WTC11 (cell line): ENCODE measurements around a stretch of chr10.

GRCh38 chr10:19832457-19833573 is 16.6 kb downstream of the PLXDC2 start:
- PRO-cap: no peak

DNA sequence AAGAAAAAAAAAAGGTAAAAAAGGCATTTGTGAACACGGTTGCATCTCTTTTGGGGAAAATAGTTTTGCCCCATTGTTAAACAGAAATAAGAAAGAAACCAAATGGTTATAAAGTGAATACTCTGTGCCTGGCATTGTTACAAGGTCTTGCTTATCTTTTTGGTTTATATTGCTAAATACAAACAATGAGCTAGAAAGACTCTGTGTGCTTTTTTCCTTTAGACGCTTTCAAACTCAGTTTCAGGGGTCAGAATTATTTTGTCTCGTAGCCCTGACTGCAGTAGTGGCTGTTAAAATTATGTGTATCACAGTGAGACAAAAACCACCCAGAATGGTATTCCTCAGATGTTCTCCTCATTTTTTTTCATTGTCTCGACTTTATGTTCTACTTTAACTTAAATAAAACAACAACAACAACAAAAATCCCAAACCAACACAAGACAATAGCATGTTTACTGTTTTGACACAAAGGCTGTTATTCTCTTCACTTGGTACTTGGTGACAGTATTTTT is 190.0 kb downstream of the PLXDC2 start:
- PRO-cap: no peak

DNA sequence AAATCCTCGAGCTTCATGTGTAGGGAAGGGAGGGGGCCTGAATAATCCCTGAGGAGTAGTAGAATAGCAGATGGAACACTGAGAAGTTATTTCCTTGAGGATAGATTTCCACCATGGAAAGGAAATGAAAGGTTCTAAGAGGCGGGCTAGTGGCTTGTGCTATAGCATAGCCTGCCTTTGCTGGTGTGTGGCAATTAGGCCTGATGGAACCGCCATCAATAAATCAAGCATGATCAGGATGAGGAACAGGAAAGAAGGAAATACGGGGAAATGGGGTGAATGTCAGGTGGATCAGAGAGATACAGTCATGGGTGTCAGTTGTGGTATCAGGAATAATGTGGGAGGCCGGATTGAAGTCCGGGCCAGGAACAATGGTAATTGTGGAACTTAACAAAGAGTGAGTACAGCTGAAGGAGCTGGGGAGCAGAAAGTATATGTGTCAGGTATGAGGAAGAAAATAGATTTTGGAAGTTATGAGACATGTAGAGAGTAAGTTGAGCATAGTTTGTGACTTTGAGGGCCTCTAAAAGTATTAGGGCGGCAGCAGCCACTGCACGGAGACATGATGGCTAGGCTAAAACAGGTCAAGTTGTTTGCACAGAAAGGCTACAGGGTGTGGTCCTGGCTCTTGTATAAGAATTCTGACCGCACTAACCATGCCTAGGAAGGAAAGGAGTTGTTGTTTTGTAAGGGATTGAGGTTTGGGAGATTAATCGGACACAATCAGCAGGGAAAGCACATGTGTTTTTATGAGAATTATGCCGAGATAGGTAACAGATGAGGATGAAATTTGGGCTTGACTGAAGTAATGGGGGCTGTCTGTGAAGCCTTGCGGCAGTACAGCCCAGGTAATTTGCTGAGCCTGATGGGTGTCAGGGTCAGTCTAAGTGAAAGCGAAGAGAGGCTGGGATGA is 304.7 kb downstream of the PLXDC2 start:
- PRO-cap: no peak

DNA sequence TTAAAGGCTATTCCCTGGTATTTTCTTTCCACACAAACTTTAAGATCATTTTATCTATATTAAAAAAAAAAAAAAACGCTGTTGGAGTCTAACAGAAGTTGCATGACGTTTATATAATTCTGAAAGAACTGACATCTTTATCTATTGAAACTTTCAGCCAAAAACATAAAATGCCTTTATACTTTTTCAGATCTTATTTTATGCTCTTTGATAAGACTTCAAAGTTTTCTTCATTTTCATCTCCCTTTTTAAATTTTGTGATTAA is 29.2 kb downstream of the NEBL start:
- PRO-cap: no peak

DNA sequence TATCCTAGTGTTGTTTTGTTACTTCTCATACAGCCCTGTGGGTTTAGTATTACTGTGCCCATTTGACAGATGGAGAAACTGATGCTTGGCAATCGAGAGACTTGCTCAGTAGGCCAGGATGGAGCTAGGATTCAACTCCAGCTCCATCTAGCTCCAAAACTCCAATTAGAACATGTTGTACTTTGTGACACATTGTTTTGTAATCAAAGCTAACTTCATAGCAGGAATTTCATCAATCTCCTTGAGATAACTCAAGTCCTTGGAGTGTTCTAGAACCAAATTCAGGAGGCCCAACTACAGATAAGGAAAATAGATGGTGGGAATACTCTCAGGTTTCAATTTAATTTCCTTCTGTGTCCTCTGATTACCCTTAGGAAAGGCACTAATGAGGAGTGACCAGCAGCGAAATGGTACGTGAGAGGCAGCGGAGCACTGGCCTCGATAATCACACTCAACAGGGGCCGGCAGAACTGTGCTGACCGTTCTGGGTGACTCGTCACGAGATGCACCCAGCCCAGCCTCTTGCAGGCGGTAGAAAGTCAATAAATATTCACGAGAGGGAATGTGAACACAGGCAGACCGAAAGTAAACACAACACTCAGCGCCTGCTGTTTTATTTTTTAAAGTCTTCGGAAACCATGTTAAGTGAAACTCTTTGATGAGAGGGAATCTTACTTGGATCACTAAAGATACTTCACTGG is 269.6 kb upstream of the NEBL start:
- PRO-cap: no peak

GRCh38 chr10:21212160-21212798 is 313.2 kb downstream of the SKIDA1 start:
- PRO-cap: no peak

DNA sequence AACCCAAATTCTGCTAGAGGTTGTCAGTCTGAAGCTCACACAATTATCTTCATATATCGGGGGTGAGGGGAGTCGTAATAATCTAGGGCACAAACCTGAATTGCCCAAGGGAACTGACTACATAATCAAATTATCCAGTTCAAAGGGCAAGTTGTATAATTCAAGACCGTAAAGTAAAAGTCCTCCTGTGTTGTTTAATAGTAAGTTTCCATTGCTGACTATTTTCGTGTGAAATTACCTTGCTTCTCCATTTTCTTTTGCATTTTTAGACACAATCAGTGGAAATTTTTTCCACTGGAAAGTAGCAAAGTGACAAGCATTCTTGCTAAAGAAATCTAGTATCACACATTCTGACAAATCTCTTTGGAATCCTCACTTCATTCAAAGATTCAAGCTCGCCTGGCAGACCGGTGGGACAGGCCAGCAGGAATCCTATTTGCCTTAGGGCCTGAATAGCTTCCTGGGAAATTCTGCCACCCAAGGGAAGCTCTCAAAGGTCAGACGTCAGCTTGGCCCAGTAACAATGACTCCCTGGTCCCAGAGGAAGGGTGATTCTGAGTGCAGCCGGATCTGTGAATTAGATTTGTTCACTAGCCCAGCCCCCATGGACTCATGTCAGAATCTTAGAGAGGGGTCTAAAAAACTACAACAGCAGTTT is 161.2 kb downstream of the SKIDA1 start:
- PRO-cap: unidirectional peak, plus-strand start at position 493 of the sequence; unidirectional peak, plus-strand start at position 538 of the sequence

DNA sequence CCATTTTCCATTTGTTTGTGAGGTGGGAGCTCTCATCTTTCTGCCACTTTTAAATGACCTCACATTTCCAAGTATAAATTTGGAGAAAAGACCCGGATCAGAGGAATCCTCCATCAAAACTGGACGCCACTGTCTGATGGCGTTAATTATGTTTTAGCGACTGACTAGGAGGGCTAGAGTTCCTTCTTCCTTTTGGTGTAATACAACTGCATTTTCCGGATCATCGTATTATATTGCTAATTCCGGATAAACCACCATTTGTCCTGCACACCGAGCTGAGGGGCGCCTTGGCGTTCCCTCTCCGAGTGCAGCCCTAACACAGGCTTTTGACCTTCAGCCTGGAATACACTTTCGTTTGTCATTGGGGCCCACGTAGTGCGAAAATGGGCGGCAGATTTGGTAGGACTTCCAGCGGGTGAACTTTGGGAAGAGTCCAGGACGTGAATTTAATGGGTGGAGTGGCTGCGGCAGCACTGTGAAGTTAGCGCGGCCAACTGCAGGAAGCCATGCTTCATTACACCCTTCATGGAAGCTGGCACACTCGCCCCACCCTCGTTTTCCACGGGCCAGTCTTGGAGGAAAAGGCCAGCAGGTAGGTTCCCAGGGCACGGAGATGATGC is 672 bp upstream of the MLLT10 start:
- PRO-cap: unidirectional peak, plus-strand start at position 258 of the sequence; bidirectional peak, plus-strand start at position 569 of the sequence, minus-strand start at position 328 of the sequence

- PRO-cap: no peak
Measured at GRCh38 chr10:21806948-21807671, 196.4 kb downstream of the DNAJC1 start.

- PRO-cap: unidirectional peak, plus-strand start at chr10:22251857; unidirectional peak, plus-strand start at chr10:22252099
Measured at GRCh38 chr10:22251525-22252297, 33.9 kb upstream of the EBLN1 start.

DNA sequence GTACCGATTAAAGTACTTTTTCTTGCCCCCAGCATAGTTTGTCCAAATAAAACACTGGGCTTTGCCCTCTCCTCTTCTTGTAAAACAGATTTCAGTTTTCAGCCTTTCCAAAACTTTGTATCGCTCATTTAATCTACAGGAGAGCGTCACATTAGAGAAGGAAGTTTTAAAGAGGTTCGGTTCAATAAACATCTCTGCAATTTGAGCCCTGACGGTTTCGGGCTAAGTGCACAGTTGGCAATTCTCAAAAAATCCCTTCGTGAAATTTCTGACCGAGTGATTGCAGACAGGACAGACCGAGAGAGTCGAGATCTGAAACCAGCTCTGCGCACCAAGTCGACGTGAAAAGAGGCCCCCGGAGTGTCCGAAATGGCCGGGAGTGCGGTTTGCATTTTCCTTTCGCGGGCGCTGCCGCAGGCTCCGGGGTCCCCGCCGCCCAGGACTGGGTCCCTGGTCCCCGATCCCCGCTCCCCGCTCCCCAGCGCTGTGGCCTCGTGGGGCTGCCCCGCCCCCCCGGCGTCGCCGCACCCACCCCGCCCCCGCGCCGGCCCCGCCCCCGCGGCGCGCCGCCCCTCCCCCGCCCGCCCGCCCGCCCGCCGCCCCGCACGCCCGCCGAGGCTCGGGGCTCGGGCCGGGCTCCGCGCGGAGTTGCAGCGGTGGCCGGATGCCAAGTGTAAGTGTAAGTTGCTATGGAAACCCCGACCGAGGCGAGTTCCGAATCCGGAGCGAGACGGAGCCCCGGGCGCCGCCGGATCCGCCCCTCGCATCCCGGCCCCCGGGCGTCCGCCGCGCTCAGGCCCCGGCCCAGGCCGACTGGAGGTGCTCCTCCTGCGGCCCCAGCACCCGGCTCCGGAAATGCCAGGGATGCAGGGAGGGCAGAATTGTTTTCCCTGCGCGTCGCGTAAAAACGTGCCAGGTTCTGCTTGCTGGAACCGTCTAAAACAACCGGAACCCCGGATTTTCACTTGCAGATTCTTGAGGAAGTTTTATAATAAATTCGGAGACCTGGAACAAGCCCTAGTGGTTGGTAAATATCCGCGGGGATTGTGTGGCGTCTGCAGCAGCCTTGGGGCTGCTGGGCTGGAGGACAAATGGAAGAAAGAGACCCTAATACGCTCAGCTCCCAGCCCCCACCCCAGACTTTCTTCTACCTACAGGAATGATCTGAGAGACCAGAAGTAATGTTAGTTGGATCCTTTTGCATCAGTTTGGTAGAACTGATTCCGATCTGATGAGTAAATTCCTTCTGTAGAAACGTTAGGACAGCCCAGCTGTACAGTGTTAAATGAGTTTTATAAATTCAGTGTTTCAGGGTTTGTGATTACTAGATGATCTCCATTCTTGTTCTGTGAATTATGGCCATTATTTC is 4.6 kb downstream of the BMI1 start:
- PRO-cap: bidirectional peak, plus-strand start at position 622 of the sequence, minus-strand start at position 462 of the sequence; unidirectional peak, minus-strand start at position 815 of the sequence

DNA sequence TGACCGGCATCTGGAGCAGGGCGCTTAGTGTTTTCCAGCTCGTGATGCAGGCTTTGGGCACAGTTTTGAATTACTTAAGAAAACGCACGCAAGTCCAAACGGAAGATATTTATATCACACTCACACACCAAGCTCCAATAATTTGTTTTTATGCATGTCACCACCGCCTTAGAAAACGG is 3.8 kb upstream of the SPAG6 start:
- PRO-cap: no peak

GRCh38 chr10:22475671-22476629 is 130.7 kb downstream of the SPAG6 start:
- PRO-cap: no peak

GRCh38 chr10:22537941-22538271 is 176.5 kb downstream of the PIP4K2A start:
- PRO-cap: no peak

GRCh38 chr10:22615666-22616661 is 98.4 kb downstream of the PIP4K2A start:
- PRO-cap: no peak

DNA sequence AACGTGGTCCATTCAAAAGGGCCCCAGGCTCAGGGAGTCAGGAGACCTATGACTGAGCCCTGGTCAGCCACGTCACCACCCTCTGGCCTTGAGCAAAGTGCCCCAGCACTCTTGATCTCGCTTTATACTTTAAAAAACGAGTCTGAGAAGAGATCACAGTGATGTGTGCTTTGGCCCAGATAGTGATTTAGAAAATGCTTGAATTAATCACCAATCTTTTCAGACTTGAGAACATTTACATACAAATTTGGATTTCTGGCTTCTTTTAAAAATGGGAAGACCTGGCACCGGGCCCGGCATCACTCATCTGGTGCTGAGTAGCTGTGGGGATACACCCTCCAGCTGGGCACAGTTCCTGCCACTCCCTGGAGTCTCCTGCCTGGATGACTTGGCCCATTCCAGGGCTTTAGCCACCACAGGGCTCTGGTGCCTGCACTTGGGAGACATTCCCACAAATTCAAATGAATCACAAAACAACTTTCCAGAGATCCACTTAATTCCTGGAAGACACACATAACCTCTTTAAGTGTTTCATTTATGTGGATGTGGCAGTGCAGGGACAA is 93.9 kb downstream of the PIP4K2A start:
- PRO-cap: no peak

DNA sequence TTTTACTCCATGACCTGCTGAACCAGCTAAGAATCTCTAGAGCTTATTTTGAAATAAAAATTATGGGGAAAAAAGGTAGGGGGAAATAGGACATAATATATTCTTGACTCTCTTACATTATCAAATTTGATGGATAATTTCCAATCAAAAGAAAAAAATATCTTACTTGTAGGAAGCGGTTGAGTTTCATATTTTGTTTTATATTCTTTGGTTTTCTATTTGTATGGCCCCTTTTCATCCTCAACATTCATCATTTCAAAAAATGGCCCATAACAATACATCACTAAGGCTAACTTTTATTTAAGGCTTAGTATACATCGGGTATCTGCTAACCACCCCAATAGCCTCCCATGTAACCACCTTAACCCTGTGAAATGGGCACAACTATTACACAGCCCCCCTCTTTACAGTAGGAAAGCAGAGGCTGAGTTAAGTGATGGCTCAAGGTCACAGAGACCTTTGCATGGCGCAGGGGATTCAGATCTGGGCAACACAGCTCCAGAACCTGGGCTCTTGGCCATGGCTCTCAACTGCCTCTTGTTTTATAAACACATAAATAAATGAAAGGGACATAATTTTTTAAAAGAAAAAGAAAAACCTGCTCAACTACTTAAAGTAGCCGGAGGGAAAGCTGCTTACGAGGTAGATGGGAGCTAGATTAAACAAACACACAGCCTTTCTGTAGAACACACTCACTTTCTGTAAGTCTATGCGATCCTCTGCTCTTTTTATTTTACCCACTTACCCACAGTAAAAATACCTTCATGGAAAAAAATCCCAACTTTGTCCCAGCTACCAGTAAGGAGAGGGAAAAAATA is 81.5 kb downstream of the PIP4K2A start:
- PRO-cap: no peak

DNA sequence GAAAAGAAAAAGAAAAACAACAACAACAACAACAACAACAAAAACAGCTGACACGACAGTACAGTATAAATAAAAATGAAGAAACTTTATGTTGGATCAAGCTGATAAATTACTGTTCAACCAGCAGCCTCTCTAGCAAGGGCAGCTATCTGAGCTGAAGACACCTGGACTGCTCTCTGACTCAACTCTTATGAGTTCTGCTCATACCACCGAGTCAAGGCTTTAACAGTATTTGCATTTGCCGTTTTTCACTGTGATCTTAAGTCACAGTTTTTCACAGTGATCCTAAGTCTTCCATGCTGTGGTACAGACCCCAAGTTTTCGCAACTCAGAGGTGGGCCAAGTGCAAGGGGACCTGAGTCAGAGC is 31.3 kb downstream of the PIP4K2A start:
- PRO-cap: no peak

- PRO-cap: no peak
Measured at GRCh38 chr10:23065417-23065851, 29.9 kb upstream of the MSRB2 start.

- PRO-cap: no peak
Measured at GRCh38 chr10:23198746-23199351, 6.7 kb downstream of the PTF1A start.